ENCODE results near the genes SCTR and EPB41L5.

DNA sequence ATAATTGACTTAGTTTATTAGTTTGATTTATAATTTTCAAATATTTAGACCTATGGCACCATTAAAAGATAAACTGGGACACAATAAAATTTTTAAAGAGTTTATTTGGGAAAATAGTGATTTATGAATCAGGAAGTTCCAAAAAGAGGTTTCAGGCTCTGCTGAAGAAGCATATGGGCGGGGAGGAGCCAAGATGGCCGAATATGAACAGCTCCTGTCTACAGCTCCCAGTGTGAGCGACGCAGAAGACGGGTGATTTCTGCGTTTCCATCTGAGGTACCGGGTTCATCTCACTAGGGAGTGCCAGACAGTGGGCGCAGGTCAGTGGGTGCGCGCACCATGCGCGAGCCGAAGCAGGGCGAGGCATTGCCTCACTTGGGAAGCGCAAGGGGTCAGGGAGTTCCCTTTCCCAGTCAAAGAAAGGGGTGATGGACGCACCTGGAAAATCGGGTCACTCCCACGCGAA, 289.2 kb upstream of the DDX18 start:
- PRO-cap, 2 experiments: no peak in any of the 2 experiments

- PRO-cap, 2 experiments: no peak in any of the 2 experiments
Measured at GRCh38 chr2:117718859-117719149, 95.7 kb upstream of the DDX18 start.

DNA sequence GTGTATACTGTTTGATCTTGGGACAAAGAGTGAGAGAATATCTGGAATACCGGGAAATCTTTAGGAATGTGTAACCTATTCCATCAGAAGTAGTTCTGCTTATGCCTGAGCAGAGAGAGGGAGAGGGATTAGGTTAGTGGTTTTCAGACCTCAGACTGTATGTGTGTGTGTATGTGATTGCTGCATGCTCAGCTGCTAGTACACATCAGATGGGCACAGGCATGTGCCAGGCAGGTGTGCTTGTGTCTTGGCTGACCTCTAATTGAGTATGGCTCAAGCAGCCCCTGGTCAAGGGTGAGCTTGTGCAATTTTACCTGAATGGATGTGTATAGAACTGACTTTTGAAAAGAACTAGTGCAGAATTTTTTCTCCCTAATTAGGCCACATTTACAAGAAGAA, 91.2 kb downstream of the INSIG2 start:
- PRO-cap, 2 experiments: no peak in any of the 2 experiments

GRCh38 chr2:118185008-118186049, 97.1 kb downstream of the INSIG2 start:
- PRO-cap, 2 experiments: peak in 2 of 2 experiments; most common plus-strand start chr2:118185574 (in 1); most common minus-strand start chr2:118185940 (in 1)

DNA sequence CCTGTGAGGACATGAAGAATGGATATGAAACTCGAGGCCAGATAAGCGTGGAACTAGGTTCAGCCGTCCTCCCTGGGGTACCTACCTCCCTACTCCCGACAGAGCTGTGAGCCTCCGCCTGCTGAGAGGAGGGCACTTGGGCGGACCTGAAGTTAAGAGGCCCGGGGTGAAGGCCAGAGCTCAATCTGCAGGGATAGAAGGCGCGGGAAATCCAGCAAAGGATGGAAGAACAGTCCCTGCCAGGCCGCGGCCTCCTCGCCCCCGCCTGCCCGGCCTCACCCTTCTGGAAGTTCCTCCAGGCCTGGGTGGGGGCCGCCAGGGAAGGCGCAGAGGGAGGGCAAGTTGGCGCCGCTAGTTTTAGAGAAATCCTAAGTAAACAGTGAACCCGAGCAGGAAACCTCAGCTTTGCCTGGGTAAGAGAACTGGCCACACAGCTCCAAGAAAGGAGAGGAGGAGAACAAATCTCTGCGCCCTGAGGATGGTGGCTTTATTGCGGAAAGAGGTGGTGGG, 13.0 kb downstream of the EN1 start:
- PRO-cap, 2 experiments: no peak in any of the 2 experiments

DNA sequence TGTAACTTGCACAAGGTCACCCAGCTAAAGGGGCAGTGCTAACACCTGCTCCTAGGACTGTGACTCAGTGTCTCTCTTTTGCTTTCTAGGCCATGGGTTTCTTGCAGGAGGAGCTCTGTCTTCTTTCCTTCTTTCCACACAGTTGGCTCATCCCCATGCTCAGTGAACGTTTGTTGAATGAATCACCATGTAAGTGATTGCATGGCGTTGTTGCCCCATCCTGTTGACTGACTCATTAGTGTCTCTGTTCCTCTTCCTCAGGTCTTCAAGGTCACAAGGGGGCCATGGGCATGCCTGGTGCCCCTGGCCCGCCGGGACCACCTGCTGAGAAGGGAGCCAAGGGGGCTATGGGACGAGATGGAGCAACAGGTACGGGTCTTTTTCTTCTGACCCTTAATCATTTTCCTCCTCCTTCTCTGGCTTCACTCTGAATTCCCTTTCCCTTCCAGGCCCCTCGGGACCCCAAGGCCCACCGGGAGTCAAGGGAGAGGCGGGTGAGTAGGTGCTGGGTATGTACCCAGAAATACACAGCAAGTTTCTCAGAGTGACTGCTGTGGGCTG, 32.2 kb downstream of the MARCO start:
- PRO-cap, 2 experiments: no peak in any of the 2 experiments

DNA sequence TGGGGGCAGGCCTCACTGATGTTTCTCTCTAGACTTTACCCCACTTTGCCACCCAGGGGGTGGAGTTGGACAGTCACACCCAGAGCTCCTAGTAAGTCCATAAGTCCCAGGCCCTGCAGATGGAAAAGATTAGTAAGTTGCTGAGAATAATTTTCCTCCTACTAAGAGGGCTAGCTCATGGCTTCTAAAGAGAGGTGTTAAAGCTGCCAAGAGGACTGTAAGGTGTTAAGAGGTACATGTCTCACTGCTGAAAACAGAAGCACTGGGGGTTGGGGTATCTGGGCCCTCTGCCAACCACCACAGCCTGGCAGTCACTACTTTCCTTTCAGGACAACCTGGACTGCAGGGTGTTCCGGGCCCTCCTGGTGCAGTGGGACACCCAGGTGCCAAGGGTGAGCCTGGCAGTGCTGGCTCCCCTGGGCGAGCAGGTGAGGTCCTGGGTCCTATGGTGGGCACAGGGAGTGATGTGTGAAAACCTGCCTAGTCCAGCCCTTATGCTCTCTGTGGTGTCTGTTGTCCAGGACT, 39.9 kb downstream of the MARCO start:
- PRO-cap, 2 experiments: no peak in any of the 2 experiments

GRCh38 chr2:119523930-119524790, at the start of gene SCTR:
Gene SCTR (minus strand): TSS chr2:119524483.
- PRO-cap, 2 experiments: no peak in any of the 2 experiments

GRCh38 chr2:119721473-119721988, 38.2 kb upstream of the PTPN4 start:
- PRO-cap, 2 experiments: peak in 1 of 2 experiments; most common plus-strand start chr2:119721695 (in 1); most common minus-strand start chr2:119721667 (in 1)

GRCh38 chr2:119929222-119930503, 83.2 kb upstream of the EPB41L5 start:
- PRO-cap, 2 experiments: peak in 2 of 2 experiments; most common plus-strand start chr2:119929771 (in 1); most common minus-strand start chr2:119929517 (in 2)

GRCh38 chr2:120012529-120013616, at the start of gene EPB41L5:
Gene EPB41L5 (plus strand): TSS chr2:120013077.
- PRO-cap, 2 experiments: peak in 2 of 2 experiments; most common plus-strand start chr2:120013032 (in 1); most common minus-strand start chr2:120012980 (in 1)

DNA sequence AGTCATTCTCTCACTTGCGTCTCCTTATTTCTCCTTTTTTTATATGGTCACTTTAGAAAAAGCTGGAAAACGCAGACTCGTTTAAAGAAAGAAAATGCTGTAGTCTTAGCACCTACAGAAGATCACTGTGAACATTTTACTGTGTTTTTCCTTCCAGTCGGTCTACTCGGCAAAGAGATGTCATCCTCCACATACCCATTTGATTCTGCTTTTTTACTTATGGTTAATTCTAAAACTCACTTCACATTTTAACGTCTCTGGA, 5.1 kb upstream of the TMEM185B start:
- PRO-cap, 2 experiments: no peak in any of the 2 experiments

- PRO-cap, 2 experiments: no peak in any of the 2 experiments
Measured at GRCh38 chr2:120238591-120239322, 13.9 kb upstream of the RALB start.

DNA sequence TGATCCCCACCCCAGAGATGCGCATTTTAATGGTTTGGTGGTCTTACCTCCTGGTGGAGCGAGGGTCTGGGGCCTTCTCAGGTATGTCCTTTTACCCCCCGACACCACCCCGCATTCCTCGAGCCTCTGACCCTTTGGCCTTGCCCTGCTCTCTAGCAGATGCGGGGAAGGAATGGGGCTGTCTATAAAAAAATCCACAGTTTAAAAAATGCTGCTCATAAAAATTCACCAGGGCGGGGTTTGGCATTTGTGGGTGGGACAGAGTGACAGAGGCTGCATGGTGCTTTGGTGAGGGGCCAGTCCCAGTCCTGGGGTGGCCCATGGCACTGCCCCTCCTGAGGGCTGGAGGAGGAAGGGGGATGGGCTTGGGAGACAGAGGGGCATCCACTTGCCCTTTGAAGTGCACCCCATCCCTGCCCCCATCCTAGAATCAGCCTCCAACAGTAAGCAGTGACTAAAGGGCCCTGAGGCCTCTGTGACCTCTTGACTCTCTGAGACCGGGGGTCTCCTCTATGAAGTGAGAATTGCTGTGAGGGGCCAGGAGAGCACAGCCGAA, 6.6 kb upstream of the RALB start:
- PRO-cap, 2 experiments: no peak in any of the 2 experiments

DNA sequence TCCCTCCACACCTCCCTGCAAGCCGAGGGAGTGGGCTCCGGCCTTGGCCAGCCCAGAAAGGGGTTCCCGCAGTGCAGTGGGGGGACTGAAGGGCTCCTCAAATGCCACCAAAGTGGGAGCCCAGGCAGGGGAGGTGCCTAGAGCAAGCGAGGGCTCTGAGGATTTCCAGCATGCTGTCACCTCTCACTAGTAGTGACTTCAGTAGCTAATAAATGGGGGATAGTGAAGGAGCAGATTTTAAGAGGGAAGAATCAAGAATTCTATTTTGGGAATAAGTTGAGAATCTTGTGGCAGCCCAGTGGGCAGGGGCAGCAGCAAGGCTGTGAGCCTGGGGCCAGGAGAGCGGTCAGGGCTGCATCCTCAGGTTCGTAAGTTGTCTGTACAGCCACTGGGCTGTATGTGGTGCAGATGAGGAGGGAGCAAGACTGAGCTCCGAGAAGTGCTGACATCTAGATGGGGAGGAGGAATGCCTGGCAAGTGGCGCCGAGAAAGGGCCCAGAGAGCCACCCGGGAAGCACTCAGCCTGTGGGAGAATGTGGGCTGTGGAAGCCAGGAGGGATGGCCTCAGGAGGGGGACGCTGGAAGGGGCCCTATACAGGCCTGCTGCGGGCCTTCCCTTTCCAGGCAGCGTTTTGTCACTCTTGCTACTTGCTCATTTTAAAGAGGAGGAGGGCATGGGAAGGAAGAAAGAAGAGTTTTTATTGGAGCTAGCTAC, 7.6 kb downstream of the RALB start:
- PRO-cap, 2 experiments: no peak in any of the 2 experiments

- PRO-cap, 2 experiments: peak in 1 of 2 experiments; most common plus-strand start chr2:120344352 (in 1); most common minus-strand start chr2:120344652 (in 1)
Measured at GRCh38 chr2:120344133-120344759, 1.7 kb upstream of the INHBB start.

- PRO-cap, 2 experiments: no peak in any of the 2 experiments
Measured at GRCh38 chr2:120398194-120398476, 52.2 kb downstream of the INHBB start.

- PRO-cap, 2 experiments: peak in 1 of 2 experiments; most common plus-strand start chr2:120442219 (in 1); most common minus-strand start chr2:120442140 (in 1)
Measured at GRCh38 chr2:120441909-120442596, 96.1 kb downstream of the INHBB start.

DNA sequence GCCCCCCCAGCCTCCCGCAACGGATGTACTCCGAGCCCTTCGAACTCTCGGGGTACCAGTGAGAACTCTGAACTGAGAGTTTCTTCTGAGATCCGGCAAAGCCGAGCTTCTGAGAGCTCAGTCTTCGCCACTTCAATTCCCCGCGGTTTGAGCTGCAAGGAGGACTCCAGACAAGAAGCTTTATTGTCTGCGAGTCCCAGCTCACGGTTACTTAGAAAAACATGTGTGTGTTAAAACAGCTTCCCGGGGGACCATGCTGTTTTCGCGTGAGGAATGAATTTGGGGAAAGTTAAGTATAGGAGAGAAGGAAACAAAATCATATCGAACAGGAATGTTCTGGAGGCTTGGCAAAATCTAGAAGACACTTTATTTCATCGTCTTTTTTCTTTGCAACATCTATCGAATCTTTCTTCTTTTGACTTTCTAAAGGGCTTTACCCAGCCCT, 132.4 kb downstream of the GLI2 start:
- PRO-cap, 2 experiments: no peak in any of the 2 experiments

GRCh38 chr2:121039510-121039982, 245.5 kb downstream of the TFCP2L1 start:
- PRO-cap, 2 experiments: no peak in any of the 2 experiments